ENCODE measurements around a stretch of chr10.

DNA sequence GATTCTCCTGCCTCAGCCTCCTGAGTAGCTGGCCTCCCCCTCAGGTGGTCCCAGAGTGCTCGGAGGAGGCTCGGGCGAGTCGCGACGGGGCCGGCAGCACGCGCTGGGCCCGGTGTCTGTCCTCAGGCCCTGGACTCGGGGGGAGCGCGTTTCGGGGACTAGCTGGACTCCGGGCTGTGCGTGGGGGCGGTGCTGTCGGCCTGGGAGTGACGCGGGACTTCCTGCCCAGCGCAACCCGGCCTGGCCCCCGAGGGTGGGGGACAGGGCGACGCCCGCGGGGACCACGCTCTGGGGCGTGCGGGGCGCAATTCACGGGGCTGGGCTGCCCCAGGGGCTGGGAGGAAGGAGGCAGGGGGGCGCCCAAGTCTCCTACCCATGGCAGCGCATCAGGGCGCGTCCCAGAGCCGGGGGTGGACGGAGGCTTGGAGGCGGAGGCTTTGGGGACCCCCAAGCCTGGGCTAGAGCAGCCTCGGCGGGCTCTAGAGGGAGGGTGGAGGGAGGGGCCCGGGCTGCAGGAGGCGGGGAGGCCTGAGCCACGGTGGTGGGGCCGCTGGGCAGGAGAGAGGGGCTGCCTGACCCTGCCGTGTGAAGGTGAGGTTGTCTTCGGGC is 2.3 kb upstream of the VENTX start:
- PRO-cap, result no peak

DNA sequence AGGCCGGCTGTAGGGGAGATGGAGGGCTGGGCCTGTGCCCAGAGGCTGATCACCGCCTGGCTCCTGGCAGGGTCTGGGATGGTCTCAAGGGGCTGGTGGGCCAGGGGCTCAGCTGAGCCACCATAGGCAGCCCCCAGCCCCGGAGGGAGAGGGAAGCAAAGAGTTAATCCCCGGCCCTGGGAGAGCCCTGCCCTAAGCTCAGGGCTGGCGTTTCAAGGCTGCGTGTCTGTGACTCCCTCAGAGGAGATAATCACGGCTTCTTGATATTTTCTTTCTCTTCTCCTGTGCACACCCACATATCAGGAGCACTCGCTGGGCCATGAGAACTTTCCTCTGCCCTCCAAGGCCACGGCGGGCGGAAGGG is 16.7 kb downstream of the VENTX start:
- PRO-cap, result no peak

DNA sequence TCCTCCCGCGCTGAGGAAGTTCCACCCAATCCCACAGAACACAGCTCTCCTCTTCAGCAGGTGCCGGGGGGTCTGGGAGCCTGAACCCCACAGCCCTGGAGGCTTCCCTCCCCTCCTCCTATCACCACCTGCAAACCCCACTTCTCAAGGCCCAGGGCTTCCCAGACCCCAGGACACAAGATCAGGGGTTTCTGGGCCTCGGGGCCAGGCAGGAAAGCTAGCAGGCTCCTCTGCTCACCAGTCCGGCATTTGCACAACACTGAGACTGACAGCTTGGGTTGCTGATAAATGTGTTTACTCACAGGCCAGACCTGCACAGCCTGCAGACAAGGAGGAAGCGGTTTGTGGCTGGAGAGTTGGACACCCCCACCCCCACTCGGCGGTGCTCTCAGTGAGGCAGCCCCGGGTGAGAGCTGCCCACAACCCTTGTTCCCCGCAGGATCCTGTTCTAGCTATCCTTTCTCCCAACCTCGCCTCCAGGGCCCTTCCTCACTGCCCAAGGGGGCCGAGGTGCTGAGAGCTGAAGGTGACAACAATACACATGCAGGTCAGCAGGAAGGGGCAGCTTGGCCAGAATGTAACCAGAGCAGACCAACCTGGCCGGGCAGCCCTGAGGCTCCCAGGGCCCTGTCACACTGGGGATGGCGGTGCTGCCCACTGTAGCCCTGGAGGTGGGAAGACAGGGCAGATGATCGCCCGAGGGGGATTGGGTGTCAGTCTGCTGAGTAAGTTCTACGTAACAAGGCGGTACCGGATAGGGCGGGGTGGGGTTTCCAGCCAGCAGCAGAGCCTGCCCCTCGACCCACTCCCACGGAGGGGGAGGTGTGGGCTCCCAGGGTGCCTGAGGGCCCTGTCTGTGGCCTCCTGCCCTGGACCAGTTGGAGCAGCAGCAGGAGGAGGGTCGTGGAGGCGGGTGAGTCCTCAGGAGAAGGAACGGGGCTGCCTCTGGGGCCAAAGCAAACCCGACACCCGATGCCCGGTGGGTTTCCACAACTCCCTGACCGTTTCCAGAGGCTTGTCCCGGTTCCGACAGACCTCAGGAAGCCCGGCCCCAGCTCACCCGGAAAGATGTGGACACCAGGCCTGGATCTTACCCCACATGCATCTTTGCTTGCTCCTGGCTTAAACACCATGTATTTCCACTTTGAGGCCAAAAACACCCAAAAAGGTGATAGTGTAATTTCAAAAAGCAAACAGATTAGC is 2.1 kb upstream of the ADAM8 start:
- PRO-cap, result bidirectional peak, plus-strand start at position 316 of the sequence, minus-strand start at position 239 of the sequence

- PRO-cap, result no peak
Measured at GRCh38 chr10:133300550-133301311, 7.9 kb downstream of the TUBGCP2 start.

DNA sequence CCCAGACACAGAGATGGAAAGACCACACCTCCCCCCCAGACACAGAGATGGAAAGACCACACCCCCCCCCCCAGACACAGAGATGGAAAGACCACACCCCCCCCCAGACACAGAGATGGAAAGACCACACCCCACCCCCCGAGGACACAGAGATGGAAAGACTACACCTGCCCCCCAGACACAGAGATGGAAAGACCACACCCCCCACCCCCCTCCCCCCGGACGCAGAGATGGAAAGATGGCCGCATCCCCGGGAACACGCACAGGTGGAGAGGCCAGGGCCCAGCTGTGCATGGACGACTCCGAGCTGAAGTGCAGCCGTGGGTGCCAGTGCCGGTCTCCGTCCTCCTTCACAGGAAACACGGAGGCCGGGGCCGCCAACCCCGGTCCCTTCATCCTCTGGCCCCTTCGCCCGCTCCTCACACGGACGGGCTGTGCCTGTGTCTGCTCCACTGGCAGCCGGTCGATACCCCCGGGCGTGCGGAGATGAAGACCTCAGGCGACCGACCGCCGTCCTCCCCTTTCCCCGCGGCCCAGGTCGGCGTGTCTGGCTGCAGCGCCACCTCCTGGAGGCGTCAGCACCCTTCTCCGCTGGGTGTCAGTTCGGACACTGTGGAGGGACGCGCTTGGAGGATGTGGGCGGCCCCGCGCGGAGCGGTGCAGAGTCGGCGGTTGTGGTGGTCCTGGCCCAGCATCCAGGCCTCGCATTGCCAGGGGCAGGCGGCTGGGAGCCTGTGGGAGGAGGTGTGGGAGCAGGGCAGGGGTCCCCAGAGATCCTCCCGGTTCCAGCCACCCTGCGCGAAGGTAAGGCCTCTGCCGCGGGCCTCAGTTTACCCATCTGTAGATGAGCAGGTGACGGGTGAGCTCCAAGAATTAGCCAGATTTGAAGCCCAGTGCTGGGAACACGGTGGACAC is 9.8 kb downstream of the ZNF511 start:
- PRO-cap, result no peak

DNA sequence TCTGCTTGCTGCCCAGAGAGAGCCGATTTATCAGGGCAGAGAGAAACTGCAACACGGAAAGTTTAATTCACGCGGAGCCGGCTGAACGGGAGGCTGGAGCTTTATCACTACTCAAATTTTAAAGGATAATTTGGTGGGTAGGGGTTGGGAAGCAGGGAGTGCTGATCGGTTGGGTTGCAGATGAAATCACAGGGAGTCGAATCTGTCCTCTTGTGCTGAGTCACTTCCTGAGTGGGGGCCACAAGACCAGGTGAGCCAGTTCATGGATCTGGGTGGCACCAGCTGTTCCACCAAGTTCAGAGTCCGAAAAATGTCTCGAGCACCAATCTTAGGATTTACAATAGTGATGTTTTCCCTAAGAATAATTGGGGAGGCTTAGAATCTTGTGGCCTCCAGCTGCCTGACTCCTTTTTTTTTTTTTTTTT is 3.6 kb upstream of the PRAP1 start:
- PRO-cap, result no peak

DNA sequence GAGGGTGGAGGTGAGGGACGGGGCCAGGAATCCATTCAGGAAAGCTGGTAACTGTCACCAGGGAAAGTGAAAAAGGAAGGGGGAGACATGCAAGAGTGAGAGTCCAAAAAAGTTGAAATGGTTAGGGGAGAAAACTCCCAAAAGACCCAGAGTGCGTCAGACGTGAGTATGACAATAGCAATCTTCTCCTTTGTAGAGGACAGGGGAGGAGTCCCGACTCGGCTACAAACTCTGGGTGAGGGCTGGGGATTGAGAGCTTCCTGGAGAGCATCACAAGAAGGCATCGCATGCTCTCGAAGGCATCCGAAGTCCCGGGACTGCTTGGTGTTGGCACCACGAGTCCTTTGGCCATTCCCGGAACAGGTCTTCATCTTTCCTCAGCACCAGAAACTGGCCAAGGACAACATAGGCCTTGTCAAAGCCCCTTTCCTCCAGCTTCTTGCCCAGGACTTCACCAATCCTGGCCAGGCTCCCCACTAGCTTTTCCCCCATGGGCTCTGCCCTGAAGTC is 2.7 kb upstream of the PRAP1 start:
- PRO-cap, result no peak

- PRO-cap, result no peak
Measured at GRCh38 chr10:133348195-133348582, 1.0 kb downstream of the PRAP1 start.

- PRO-cap, result no peak
Measured at GRCh38 chr10:133413491-133414101, 10.8 kb downstream of the SPRN start.

GRCh38 chr10:133419790-133420253 is 4.6 kb downstream of the SPRN start:
- PRO-cap, result no peak

DNA sequence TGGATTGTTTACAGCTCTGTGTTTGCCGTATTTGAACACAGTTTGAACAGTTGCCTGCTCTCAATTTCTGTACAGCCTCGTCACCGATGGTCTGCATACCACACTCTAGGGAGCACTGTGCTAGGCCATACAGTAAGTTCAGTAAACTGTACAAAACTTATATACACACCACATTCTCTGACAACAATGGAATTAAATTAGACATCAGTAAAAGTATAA is 11.1 kb upstream of the CYP2E1 start:
- PRO-cap, result no peak

- PRO-cap, result no peak
Measured at GRCh38 chr10:133536878-133537487, 9.8 kb downstream of the CYP2E1 start.

Measured in fallopian tube (tissue), 1 donor.